Mammary microvascular endothelial cell (primary cell): ENCODE measurements around the genes CCDC50 and OPA1.

GRCh38 chr3:190566395-190566867 lies 52.5 kb downstream of the IL1RAP start:
- RAMPAGE, long total RNA = no peak

GRCh38 chr3:190586829-190587234 lies 72.9 kb downstream of the IL1RAP start:
- RAMPAGE, long total RNA = no peak

DNA sequence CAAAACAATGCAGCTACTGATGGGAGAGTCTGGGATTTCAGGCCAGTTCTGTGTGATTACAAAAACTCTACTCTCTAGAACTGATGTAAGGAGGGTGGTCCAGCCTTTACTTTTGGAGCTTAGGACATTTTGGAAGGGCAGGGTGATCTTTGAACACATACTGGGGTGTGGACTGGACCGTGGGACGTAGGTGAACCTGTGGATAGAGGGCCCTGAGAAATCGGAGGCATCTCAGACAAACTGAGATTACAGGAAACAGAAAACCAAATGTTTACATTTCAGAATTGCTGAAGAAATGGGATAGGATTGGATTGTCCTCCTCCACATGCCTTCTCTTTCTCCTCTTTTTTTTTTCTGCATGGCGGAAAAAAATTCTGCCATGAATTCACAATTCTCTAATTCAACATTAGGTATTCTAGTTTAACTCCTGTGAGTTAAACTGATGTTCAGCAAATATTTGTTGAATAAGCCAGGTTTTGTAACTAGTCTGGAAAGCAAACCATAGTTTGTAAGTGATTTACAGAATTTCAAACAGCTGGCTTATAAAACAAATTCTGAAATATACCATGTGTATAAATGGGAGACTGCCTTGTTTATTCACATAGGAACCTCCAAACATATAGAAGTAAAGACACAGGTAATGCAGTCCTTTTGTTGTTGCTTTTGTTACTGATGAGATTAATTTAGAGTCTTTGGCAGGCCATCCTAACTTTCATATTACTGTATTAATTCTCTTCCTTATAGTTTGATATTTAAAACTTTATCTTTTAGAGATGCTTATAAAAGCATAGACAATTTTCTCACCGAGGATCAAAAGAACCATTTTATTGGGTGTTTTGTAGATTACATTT lies 101.1 kb downstream of the IL1RAP start:
- RAMPAGE, long total RNA = no peak

DNA sequence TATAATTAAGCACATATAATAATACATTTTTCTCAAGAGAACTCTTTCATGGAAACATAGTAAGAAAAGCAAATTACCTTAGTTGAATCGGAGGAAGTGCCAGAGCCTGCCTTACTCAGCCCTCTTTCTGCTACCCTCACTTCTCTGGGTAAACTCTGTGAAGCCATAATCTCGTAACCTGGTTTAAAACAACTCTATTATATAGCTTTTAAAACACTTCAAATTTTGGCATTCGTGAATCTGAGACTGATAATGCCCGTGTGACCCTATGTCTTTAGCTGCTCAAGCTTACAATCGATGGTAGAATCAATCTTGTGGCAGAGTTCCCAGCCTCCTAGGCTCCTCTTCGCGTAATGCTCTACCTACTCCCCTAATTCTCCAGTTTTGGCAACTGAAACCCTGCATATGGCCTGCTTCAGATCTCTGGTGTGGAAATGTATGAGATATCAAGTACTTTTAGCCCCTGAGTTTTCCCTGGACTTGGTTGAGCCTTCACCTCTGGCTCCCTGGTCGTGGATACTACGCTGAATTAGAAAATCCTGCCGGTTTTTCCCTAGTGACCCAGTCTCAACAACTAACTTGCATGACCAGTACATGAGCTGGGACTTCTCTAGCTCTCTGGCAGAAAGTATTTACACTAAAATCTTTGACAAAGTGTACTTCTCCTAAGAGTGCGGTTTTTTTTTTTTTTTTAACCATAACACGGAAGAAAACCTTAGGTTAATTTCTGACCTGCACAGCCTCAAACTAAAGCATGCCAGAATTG lies 165.9 kb downstream of the GMNC start:
- RAMPAGE, long total RNA = no peak

GRCh38 chr3:191297892-191298091 lies 31.4 kb upstream of the CCDC50 start:
- RAMPAGE, long total RNA = no peak

DNA sequence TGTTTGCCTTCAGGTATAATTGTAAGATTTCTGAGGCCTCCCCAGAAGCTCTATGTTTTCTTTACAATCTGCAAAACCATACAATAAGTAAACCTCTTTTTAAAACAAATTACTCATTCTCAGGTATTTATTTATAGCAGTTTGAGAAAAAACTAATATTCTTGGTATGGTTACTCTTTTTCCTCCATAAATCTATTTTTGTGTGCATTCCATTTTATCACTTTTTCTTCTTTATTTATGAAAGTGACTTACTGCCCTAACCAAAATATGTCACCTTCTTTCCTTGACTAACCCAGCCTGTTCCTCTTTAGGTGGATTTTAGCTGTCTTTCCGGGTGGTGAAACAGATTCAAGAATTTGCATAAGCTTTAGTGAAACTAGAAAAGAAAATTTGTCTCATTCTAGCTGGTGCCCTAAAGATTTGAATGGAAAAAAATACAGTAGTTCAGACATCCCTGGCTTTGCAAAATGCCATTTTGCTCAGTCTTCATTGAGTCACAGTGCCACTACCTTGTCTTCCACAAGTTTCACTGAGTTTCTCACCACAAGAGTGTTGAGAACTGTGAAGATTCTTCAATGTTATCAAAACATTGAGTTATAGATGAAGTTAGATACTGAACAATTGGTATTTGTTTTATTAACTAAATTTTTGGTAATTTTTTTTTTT lies 28.2 kb upstream of the CCDC50 start:
- RAMPAGE, long total RNA = no peak

DNA sequence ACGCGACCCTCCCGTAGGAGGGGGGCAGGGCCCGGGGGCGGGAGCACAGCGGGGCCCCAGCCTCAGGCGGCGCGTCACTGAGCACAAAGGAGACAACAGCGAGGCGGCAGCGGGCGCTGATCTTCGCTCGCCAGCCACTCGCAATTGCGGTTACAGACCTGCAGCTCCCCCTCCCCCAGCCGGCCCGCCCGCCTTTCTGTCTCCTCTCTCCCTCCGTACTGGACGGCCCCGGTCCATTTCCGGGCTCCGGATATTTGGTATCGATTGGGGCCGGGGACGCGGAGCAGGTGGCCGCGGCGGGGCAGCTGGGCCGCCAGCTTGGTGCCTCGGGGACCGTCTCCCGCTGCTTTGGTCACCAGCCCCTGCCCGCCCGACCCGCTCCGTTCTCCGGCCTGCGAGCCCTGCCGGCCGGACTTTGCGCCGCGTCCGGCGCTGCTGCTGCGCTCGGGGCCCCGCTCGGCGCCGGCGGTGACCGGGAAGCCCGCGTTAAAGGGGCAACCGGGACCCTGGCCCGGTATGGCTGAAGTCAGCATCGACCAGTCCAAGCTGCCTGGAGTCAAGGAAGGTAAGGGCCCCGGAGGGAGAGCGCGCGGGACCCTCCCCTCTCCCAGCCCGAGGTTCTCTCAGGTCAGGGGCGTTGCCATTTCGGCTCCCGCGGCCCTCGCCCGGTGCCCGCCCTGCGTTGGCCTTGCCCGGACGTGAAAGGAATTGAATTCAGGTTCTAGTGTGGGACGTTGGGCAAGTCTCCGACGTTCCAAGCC lies at the start of gene CCDC50:
CCDC50 (plus strand) TSS at position 236 of the 761 bp plus-strand sequence.
- RAMPAGE, long total RNA = no peak

DNA sequence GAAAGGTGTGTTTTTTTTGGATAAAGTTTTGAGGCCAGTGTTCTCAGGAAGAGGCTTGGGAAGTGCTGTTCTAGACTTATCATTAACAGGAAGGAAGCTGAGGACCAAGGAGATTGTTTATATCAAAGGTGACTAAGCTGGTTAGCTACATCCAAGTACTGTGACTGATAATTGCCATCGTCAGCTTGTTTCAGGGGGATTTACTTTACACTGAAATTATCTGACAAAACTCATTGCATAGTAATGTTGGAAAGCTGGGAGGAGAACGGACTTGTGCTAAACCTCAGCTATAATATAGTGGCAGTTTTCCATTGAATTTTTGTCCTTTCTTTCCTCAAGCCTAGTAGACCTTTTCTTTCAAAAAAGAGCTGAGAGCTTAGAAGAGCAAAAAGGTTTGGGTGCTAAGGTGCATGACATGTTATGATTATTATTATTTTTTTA lies 36.4 kb upstream of the UTS2B start:
- RAMPAGE, long total RNA = no peak

DNA sequence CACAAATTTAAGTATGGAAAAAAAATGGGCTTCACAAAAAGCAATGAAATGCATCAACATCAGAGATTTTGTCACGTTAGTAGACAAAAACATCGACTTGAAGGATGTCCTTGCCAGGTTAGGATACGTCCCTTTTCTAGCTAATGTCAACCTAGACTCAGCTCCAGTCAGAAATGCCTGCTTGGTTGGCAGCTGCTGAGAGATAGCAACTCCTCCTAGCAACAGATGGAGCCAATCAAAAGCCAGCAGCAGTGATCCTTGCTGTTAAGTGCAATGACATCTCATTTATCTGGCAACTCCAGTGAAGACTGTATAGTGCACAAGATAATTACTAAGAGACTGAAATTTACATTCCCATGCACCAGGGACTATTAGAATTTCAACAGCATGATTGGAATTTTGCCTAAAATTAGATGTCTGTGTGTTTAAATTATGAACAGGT lies 424.1 kb downstream of the FGF12 start:
- RAMPAGE, long total RNA = no peak

DNA sequence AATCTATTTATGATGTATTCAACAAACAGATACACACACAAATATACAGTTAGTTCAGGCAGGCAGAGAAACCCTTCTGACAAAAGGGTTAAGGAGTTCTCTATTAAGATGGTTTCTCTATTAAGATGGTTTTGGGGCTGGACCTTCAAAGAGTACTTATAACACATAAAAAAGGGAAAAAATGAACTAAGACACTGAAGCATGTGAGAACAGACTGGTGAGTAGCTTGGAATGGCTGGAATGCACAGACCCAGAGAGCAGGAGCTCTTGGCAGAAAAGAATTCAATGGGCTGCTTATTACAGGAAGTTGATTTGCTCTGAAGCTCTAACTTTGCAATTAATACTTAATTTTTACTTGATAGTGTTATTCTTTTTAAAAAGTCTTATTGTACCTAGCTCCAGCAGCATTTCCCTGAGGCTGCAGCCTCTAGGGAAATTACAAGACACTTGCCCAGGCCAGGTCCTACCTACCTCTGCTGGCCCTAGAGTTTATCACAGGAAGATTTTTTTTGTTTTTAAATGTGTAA lies 28.5 kb downstream of the MB21D2 start:
- RAMPAGE, long total RNA = no peak

GRCh38 chr3:192898765-192899328 lies 18.8 kb downstream of the MB21D2 start:
- RAMPAGE, long total RNA = no peak

- RAMPAGE, long total RNA = start-site peak on the plus strand at chr3:193593109-193593327, 2,541 and 1,068 reads in 2 replicates
Measured at GRCh38 chr3:193592587-193593801, at the start of gene OPA1. TSS of gene OPA1 (plus strand) at chr3:193593208.

DNA sequence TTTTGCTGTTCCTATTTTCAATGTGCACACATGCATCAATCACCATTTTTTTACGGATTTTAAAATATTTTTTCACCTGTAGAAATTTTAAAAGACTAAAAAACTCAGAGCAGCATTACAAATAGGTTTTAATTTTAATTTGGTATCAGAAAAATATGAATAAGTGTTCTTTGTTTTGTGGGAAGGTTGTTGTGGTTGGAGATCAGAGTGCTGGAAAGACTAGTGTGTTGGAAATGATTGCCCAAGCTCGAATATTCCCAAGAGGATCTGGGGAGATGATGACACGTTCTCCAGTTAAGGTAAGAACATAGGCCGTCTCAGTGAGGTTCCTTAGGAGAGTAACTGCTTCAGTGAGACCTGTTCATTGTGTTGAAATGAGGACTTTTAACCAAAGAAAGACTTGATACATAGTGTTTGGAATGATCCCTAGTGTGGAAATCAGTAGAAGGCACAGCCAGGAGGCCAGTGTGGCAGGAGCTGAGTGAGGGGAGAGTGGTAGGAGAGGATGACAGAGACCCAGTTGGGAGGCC lies 44.8 kb downstream of the OPA1 start:
- RAMPAGE, long total RNA = no peak

GRCh38 chr3:193745134-193745738 lies 152.2 kb downstream of the OPA1 start:
- RAMPAGE, long total RNA = no peak

- RAMPAGE, long total RNA = no peak
Measured at GRCh38 chr3:193847264-193848003, 254.4 kb downstream of the OPA1 start.

DNA sequence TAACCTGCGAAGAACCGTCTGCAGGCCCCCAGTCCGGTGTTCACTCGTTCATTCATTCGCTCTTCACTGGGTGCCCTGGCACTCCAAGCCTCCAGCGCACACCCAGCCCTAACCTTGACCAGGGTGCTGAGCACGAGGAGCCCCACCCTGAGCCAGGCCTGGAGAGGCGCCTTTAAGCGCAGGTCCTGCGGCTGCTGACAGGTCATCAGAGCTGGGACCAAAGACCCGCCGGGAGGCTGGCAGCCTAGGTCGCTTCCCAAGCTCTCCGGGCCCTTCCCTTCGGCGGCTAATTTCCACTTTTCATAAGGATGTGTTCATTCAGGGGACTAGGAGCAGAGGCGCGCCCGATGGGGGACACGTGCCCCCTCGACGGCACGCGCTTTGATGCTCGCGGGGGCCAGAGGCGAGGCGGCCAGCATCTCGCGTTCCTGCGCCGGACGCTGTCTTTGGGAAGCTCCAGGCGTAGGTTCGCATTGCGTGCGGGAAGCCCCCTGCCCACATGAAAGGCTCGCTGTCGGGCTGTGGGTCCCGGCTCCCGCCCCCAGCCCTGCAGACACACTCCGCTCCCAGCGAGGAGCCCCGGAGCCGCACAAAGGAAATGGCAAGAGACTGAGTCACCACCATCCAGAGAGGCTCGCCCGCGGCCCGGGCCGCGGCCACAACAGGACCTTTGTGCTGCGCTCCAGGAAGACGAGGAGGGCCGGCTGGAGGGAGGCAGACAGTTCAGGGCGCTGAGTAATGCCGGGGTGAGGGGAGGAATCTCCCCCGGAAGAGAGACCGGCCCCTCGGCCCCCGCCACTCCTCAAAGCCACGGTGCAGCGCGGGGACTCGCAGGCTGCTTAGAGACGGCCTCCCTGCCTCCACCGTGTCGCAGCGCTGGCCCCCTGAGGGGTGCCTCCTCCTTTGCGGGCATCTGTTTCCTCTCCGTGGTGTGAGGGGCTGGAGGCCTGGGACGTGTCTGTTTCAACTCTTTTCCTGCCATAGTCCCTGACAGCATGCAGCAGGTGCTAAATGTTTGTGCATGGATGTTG lies 266.4 kb upstream of the HES1 start:
- RAMPAGE, long total RNA = no peak

DNA sequence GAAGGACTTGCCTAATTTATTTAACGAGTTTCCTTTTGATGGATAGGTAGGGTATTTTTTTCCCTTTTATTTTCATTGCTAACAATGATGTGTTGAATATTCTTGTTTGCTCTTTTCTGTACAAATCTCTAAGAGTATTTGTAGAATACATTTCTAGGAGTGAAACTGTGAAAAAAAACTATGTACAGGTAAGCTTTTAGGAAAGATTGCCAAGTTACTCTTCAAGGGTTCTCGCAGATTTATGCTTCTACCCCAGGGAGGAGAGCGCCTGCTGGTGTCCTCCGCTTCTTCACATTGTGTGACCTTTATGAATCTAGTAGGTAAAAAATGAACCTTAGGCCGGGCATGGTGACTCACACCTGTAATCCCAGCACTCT lies 257.6 kb upstream of the HES1 start:
- RAMPAGE, long total RNA = no peak

GRCh38 chr3:194005074-194005592 lies 130.8 kb upstream of the HES1 start:
- RAMPAGE, long total RNA = no peak

DNA sequence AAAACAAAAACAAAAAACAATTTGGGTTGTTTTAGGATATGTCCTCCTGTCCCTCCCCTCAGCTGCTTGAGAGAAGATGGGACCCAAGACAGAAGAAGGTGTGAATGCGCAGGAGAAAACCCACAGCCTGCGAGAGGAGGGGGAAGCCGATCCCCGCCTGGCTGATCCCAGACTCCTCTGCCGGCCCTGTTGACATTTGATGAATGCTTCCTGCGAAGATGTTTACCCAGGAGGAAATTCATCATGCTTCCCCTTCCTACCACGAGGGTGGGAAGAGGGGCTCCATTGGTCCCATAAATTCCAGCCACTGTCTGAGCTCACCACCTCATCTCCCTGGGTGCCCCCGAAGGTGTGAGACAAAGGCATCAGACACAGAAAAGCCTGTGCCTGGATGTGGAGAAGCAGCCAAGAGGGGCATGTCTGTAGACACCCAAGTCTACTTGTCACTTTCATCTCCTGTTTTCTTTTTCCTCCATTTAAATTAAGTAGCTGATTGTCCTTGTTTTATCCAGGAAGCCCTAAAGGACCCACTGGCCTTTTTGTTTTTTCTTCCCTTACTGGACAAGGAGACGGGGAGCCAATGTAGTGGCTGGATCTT lies 95.4 kb upstream of the HES1 start:
- RAMPAGE, long total RNA = no peak

GRCh38 chr3:194101514-194101911 lies 34.4 kb upstream of the HES1 start:
- RAMPAGE, long total RNA = no peak